Epithelial cell of alveolus of lung (primary cell): ENCODE data around the genes TXLNA, ZBTB8B and ZBTB8A.

- RAMPAGE, long total RNA, result no peak
- RRBS, result no CpG with 5 or more reads among the region's 3 CpGs
Observed at GRCh38 chr1:32043944-32044888, 28.5 kb upstream of the TMEM39B start.

DNA sequence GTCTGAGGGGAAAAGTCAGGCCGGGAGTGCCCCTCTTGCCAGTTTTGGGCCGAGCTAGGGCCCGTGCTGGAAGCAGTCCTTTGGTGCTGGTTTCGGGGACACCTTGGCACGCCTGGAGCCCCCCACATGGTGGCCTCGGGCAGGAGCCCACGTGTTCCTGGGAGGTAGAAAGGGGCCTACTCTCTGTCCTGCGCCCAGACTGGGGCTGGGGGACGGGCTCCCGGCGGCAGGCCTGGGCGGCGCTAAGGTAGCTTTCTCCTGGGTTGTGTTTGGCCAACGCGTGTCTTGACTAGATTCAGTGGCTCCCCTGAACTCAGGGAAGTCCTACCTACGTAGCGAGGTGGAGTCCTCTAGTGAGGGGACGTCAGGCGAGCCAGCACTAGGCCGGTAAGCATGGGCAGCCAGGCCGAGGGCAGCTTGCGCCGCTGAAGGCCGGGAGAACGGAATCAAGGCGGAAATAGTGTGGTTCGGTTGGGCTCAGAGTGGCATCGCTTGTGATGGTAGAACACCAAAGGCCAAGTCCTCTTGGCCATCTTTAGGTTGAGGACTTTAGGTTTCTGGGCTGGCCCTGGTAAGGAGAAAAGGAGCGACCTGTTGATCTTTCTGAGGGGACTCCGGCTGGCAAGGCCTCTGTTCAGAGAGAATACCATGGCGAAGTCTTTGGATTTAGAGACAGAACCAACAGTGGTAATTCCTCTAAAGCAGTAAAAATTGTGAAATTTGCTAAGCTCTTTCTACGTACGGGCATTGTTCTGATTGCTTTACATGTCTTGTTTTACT, 582 bp downstream of the KPNA6 start:
- RAMPAGE, long total RNA, result no peak
- RRBS, result under 1% methylated on average over 5 of the region's 33 CpGs

- RAMPAGE, long total RNA, result start-site peak on the plus strand at chr1:32179678-32179750, 352 and 130 reads in 2 replicates; start-site peak on the plus strand at chr1:32180049-32180122, 399 and 114 reads in 2 replicates
- RRBS, result under 1% methylated on average over 41 of the region's 87 CpGs
Observed at GRCh38 chr1:32179440-32180327, at the start of gene TXLNA. TXLNA (plus strand) TSS chr1:32179675.

- RAMPAGE, long total RNA, result no peak
- RRBS, result 1% methylated on average over 11 of the region's 28 CpGs
Observed at GRCh38 chr1:32180328-32181118, 1.0 kb downstream of the TXLNA start.

DNA sequence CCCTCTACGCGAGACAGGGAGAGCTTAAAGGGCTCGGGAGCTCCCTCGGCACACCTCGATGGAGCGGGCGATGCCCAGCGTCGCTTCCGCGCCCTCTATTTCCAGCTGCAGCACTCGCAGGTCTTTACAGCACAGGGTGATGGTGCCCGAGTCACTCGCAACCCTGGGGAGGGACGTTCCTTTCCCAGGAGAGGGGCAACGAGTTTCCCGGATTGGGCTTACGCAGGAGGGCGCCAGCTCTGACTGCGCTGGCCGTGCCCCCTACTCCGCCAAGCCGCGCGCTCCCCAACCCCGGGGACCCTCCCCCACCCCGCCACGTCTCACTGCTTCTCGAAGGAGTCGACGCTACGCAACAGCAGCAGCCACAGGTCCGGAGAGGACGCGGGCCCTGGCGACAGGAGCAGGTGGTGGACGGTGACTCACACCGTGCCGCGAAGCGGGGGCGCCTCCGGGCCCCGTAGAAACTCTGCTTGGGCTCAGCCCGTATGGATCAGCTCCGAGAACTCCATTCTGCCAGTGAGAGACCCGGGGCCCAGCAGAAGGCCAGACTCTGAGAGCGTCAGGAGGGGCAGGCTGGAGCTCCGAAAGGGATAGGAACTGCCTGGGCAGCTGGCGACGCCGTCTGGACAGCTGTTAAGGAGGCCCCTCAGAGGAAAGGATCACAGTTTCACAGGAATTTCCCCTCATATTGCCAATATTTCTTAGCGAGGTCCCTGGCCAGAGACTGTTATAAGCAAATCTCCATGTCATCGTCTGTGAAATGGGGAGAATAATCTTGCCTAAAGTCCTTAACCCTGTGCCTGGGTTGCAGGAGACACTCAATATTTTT, 5.7 kb upstream of the FAM167B start:
- RAMPAGE, long total RNA, result start-site peak on the minus strand centred at position 585 of the sequence, 81 bp wide, 13 and 6 reads in 2 replicates
- RRBS, result 2% methylated on average over 27 of the region's 54 CpGs

DNA sequence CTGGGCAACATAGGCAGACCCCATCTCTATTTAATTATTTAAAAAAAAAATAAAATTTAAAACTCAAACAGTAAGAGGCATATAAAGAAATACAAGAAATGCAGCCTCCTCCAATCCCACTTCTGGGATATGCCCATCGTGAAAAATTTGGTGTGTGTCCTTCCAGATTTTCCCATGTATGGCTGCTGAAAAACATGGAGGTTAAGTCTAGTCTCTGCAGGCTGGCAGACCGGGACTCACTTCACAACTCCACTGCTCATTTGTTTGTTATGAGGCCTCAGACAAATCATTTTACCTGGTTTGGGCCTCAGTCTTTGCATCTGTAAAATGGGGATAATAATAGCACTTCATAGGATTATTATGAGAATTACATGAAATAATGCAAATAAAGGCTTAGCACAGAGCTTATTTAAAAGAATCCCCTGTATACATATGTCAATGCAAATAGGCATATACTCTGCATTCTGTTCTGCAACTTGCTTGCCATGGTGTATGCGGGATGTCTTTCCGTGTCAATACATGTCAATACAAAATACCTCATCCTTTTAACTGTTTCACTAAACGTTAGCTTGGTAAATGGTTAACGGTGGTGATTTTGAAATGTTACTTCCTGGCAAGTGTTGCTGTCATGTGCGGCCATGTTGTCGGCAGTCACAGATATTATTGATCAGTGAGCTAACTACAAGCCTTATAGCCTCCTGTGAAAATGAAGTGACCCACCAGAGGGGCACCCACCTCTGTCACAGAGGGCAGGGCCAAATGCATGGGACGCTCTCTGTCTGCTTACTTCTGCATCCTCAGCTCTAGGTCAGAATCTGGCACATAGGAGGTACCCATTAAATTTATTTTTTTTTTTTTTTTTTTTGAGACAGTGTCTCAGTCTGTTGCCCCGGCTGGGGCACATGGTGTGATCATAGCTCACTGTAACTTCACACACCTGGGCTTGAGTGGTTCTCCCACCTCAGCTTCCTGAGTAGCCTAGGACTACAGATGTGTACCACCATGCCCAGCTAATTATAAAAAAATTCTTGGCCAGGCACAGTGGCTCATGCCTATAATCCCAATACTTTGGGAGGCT, 4.2 kb downstream of the LCK start:
- RAMPAGE, long total RNA, result no peak
- RRBS, result no CpG with 5 or more reads among the region's 10 CpGs

DNA sequence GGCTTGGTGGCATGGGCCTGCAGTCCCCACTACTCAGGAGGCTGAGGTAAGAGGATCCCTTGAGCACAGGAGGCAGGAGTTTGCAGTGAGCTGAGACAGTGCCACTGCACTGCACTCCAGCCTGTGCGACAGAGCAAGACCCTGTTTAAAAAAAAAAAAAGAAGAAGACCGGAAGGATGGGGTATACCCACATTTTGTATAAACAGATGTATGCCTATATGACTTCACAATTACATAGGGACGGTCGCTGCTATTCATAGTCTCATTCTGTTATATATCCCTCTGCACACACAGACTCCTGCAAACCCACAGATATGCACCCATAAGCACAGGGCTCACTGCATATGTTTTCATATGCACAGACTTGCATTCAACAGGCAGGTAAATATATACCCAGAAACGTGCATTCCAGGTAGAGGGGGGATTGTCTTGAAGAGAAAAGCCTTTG, 12.7 kb downstream of the LCK start:
- RAMPAGE, long total RNA, result no peak
- RRBS, result no CpG with 5 or more reads among the region's 5 CpGs

DNA sequence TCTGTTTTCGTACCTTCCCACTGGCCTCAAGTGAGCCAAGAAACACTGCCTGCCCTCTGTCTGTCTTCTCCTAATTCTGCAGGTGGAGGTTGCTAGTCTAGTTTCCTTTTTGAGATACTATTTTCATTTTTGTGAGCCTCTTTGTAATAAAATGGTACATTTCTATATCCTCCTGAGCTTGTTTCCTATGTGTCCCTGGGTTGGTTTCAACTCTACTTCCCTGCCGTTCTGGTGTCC, 2.7 kb downstream of the MARCKSL1 start:
- RAMPAGE, long total RNA, result no peak
- RRBS, result no CpG with 5 or more reads among the region's 2 CpGs

DNA sequence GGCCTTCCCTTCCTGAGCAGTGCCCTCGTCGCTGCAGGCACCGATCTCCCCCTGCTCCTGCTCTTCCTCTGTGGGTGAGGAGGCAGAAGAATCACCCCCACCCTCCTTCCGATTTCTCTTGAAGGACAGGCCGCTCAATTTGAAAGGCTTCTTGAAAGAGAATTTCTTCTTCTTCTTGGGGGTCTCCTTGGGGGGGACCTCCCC, 1.4 kb downstream of the MARCKSL1 start:
- RAMPAGE, long total RNA, result no peak
- RRBS, result no CpG with 5 or more reads among the region's 5 CpGs

GRCh38 chr1:32387985-32388193, 6.4 kb downstream of the BSDC1 start:
- RAMPAGE, long total RNA, result no peak
- RRBS, result no CpG with 5 or more reads among the region's 2 CpGs

- RAMPAGE, long total RNA, result no peak
- RRBS, result no CpG with 5 or more reads among the region's 61 CpGs
Observed at GRCh38 chr1:32464576-32465374, at the start of gene ZBTB8B. ZBTB8B (plus strand) TSS chr1:32465072.

GRCh38 chr1:32538980-32540135, at the start of gene ZBTB8A:
ZBTB8A (plus strand) TSS chr1:32539427.
- RAMPAGE, long total RNA, result start-site peak on the plus strand at chr1:32539408-32539445, 28 and 12 reads in 2 replicates
- RRBS, result 2% methylated on average over 47 of the region's 119 CpGs

DNA sequence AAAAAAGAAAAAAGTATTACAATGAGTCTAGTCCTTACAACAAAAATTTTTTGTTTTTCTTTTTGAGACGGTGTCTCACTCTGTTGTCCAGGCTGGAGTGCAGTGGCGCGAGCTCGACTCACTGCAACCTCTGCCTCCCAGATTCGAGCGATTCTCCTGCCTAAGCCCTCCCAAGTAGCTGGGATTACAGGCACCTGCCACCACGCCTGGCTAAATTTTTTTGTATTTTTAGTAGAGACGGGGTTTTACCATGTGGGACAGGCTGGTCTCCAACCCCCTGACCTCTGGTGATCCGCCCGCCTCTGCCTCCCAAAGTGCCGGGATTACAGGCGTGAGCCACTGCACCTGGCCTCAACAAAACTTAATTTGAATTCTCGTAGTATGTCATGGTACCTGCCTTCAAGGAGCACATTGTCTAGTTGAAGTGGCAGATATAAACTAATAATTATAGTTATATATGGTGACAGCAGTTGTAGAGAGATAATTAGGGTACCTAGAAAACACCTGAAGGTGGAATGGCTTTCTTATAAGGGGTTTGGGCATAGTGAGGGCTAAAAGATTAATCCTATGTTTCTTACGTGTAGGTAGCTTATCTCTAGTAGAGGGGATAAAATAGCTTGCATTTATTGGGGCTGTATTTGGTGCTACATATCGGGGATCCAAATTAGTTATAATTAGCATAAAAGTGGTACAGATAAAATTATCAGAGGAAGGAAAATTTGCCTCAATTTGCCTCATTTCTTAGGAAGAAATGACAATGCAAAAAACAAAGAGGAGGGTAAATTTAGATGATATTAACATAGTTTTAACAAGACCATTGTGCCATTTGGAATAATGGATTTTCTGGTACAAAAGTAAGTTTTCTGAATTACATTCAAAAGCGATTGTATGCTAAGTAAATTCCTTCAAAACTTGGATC, 1.7 kb downstream of the RBBP4 start:
- RAMPAGE, long total RNA, result no peak
- RRBS, result no CpG with 5 or more reads among the region's 16 CpGs

DNA sequence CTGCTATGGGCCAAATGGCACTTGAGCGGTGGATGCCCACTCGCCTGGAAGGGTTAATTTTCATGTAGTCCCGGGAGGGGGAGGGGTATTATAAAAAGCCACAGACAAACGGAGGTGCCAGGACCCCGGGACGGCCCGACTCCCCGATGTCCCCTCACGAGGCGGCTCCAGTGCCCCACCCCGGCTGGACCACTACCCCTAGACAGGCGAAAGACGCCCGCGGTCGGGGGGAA, 344 bp downstream of the SYNC start:
- RAMPAGE, long total RNA, result no peak
- RRBS, result 4% methylated on average over 10 of the region's 16 CpGs

DNA sequence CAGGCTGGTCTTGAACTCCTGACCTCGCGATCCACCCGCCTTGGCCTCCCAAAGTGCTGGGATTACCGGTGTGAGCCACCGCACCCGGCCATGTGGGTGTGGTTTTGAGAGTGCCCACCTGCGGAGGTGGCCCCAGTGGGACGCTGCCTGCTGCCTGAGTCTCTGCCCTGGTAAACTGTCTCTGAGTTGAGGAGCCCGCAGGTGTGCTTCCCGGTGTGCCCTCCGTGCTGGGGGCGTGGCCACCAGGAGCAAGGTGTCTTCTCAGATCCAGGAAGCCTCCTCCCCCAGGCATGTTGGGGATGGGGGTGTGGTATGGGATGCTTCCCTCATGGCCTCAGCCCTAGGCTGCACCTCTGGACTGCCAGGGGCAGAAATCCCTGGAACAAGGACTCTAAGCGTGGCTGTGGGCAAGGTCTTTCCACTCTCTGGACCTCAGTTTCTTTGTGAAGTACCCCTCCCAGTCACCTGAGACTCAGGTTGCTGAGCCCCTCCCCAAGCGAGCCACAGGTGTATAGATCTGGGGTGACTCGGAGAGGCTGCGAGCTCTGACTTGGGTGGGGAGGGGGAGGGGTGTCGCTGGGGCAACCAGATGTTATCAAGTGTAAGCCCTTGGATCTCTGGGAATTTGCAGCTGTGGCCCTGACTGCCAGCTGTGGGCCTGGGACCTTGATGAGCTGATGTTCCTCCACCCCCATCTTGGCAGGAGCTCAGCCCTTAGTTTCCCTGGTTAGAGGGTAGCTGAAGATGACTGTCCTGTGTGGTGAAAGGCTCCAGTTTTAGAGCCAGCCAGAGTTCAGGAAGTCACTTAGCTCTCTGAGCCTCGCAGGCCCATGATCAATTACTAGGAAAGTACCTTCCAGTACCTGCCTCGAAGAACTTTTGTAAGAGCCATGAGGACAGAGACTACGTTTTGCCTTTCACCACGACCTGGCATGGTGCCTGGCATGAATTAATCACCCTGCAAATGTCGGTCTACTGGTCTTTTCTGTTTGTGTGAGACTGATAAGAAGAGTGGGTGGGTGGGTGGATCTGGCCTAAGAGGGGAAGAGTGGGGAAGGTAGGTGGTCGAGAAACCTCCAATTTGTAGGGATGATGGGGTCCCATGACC, 19.5 kb downstream of the KIAA1522 start:
- RAMPAGE, long total RNA, result no peak
- RRBS, result no CpG with 5 or more reads among the region's 23 CpGs

DNA sequence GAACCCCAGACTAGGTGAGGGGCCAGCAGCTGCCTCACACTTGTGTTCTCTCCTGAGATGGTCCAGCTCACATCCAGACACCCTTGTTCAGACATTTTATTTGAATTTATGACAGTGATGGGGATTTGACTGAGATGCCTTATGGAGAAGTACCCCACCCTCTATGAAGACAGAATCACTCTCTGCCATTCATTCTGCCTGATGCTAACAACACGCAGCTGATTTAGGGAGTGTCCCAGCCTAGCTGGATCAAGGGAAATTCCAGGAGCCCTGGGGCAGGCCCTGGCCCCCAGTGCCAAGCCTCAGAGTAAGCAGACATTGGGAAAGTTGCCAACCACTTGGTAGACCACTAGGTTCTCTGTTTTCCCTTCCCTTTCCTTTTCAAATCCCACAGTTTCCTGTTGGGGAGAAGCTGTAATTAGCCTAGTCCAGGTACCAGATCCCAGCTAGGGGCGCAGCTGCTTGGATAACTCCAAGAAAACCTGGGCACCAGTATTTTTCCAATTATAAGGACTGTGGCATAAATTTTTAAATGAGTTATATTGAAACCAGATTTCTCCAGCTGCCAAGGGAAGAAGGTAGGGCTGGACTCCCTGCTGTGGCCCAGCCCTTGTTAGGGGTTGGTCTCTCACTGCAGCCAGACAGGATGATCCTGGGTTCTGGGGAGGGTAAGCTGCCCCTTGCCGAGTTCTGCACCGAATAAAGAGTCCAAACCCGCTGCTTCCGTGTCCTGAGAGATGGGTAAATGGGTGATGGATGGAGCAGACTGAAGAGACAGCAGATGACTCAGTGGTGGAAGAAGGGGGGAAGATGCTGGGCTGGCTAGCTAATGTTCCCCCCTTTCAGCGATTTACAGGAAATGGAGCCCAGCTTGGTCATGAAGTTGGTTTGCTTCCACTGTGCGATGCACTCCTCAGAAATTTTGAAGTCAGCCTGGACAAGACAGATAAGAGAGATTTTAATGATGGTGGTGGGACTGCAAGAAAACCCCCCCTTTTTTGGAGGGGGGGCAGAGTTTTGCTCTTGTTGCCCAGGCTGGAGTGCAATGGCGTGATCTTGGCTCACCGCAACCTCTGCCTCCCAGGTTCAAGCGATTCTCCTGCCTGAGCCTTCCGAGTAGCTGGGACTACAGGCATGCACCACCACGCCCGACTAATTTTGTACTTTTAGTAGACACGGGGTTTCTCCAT, 33.9 kb downstream of the KIAA1522 start:
- RAMPAGE, long total RNA, result no peak
- RRBS, result no CpG with 5 or more reads among the region's 15 CpGs

DNA sequence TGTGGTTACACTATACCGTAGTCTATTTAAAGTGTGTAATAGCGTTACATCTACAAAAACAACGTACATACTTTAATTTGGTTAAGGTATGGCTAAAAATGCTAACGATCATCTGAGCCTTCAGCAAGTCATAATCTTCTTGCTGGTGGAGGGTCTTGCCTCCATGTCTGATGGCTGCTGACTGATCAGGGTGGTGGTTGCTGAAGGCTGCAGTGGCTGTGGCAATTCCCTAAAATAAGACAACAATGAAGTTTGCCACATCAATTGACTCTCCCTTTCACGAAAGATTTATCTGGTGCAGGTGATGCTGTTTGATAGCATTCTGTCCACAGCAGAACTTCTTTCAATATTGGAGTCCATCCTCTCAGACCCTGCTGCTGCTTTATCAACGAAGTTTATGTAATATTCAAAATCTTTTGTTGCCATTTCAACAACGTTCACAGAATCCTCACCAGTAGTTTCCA, 15.8 kb downstream of the YARS1 start:
- RAMPAGE, long total RNA, result no peak
- RRBS, result no CpG with 5 or more reads among the region's 7 CpGs

DNA sequence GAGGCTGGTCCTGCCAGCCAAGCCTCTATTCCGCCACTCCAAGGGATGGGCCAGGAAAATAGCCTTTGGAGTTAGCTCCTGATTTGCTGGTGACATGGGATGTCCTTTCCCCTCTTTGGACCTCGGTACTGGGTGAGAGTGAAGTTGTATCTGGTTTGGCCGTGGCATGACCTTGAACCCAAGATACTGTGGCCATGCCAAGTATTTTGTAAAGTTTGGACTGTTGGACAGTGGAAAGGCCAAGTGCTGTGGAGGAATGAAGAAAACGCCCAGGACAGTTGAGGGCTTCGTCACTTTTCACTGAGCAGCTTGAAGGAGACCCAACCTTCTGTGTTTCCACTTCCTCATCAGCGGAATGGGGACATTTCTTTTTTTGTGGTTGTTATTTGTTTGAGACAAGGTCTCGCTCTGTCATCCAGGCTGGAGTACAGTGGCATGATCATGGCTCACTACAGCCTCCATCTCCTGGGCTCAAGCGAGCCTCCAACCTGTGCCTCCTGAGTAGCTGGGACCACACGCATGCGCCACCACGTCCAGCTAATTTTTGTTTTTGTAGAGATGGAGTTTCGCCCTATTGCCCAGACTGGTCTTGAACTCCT, 28.5 kb upstream of the RNF19B start:
- RAMPAGE, long total RNA, result no peak
- RRBS, result no CpG with 5 or more reads among the region's 12 CpGs

- RAMPAGE, long total RNA, result no peak
- RRBS, result no CpG with 5 or more reads among the region's 3 CpGs
Observed at GRCh38 chr1:33002559-33003406, 33.9 kb downstream of the AK2 start.

- RAMPAGE, long total RNA, result no peak
- RRBS, result 16% methylated on average over 2 of the region's 11 CpGs
Observed at GRCh38 chr1:33220814-33221477, 35.3 kb upstream of the ZNF362 start.